ENCODE results near the genes SEMA3B, LSMEM2 and TUSC2.

GRCh38 chr3:49133310-49134152 lies 681 bp upstream of the LAMB2 start:
- RAMPAGE, long total RNA = no peak
- RRBS = 0% methylated on average over 2 of the region's 33 CpGs

DNA sequence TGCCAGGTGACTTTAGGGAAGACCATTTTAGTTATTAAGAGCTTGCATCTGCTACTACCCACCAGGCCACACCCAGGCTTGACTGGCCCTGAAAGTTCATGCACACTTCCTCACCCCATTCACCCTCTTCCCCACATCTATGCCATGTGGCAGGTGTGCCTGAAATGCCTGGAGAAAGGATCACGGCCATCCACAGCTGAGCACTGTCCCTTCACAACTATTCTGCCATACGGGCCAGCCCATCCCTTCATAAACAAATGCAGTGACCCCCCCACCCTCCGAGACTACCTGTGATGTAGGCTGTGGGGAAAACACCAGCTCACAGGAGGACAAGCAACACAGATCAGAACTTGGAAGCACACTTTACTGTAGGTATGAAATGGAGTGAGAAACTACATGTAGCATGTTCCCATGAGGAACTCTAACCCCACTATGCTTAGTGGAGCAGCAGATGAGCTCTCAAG lies 28.8 kb downstream of the USP4 start:
- RAMPAGE, long total RNA = no peak
- RRBS = no CpG with 5 or more reads among the region's 3 CpGs

DNA sequence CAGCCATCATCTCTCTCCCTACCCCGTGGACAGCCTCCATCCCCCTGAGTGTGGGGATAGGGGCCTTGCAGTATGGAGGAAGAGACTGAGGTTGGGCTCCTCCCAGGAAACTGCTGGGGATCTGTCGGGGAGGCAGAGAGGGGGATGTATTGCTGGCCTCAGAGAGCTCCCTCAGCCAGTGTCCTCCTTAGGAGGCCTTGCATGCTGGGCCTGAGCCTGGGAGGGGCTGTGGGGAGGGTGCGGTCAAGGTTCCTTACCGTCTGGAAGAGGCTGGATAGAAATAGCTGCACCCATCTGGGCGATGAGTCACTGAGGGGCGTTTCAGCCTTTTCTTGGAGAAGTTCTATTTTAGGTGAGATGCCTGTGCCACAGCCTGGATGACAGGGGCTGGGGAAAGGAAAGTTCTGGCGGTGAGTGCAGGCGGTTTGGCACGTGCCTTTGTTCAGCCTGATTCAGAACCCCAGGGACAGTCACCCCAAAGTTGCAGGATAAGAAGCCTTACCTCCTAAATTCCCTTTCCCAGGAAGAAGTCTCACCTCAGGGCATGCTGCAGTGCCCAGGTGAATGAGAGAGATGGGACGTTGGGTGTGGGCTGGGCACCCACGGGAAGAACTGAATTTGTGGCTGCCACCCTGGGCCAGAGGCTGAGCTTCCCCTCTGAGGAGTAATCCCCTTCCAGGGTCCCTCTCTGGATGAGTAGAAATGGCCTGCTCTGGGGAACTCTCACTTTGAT lies 35.7 kb upstream of the APEH start:
- RAMPAGE, long total RNA = no peak
- RRBS = no CpG with 5 or more reads among the region's 11 CpGs

- RAMPAGE, long total RNA = no peak
- RRBS = no CpG with 5 or more reads among the region's 18 CpGs
These were observed 1.2 kb downstream of the GMPPB start for GRCh38 chr3:49722365-49723188.

GRCh38 chr3:50124780-50125756 lies 30.1 kb upstream of the SEMA3F start:
- RAMPAGE, long total RNA = no peak
- RRBS = no CpG with 5 or more reads among the region's 21 CpGs

DNA sequence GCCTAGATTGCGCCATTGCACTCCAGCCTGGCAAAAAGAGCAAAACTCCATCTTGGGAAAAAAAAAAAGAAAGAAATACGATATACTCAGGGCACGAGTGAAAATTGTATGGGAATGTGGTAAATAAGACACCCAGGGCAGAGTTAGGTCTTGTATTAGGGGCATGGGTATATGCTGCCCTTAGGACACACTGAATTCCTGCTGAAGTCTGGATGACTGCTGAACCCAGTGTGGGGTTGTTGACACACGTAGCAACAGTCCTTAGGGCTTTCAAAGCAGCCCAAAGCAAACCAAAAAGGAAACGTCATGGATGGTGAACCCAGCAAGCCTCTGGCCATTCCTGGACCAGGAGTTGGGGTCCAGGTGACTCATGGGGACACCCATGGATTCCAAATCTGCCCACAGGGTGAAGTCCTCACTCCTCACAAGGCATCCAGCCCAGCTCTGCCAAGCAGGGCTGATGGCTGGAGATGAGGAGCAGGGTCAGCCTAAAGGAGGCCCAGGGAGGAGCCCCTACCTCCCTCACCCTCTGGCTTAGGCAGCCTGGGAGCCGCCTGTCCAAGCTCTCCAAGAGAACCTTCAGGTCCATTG lies 27.1 kb upstream of the SEMA3F start:
- RAMPAGE, long total RNA = no peak
- RRBS = no CpG with 5 or more reads among the region's 6 CpGs

GRCh38 chr3:50220978-50221674 lies 14.9 kb upstream of the GNAI2 start:
- RAMPAGE, long total RNA = no peak
- RRBS = no CpG with 5 or more reads among the region's 8 CpGs

DNA sequence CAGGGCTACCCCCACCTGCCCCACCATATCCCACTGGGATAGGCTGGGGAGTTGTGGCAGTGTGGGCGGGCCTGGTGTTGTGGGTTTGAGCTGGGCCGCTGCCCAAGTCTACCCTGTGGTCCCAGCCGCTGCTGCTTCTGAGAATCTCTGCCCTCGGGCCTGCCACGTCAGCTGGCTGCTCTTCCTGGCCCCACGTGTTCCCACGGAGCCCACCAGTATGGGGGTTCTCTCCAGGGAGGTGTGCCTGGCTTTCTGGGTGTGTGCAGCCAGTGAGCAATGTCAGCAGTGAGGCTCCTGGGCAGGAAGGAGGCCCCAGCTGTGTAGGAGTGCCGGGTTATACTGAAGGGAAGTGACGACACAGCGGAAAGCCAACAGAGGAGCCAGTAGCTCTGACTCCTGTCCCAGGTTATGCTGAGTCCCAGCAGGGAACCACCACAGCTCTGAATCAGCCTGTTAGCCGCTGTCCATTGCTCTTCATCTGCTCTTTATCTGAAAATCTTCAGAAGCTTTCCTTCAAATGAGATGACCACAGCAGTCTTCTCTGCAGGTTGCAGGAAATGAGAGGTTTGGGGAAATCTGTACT lies 10.6 kb downstream of the GNAI2 start:
- RAMPAGE, long total RNA = no peak
- RRBS = no CpG with 5 or more reads among the region's 11 CpGs

- RAMPAGE, long total RNA = no peak
- RRBS = no CpG with 5 or more reads among the region's 8 CpGs
These were observed 2.4 kb upstream of the SEMA3B start for GRCh38 chr3:50266436-50267122.

GRCh38 chr3:50268589-50269422 lies at the start of gene SEMA3B:
SEMA3B (plus strand) TSS chr3:50269147.
- RAMPAGE, long total RNA = no peak
- RRBS = no CpG with 5 or more reads among the region's 22 CpGs

- RAMPAGE, long total RNA = no peak
- RRBS = no CpG with 5 or more reads among the region's 2 CpGs
These were observed at the start of gene LSMEM2 for GRCh38 chr3:50278619-50279290. LSMEM2 (plus strand) TSS chr3:50279087.

GRCh38 chr3:50300295-50300978 lies 1.2 kb upstream of the HYAL3 start:
- RAMPAGE, long total RNA = no peak
- RRBS = no CpG with 5 or more reads among the region's 12 CpGs

- RAMPAGE, long total RNA = no peak
- RRBS = 1% methylated on average over 9 of the region's 70 CpGs
These were observed at the start of gene TUSC2 for GRCh38 chr3:50327869-50328935. TUSC2 (minus strand) TSS chr3:50328223.

DNA sequence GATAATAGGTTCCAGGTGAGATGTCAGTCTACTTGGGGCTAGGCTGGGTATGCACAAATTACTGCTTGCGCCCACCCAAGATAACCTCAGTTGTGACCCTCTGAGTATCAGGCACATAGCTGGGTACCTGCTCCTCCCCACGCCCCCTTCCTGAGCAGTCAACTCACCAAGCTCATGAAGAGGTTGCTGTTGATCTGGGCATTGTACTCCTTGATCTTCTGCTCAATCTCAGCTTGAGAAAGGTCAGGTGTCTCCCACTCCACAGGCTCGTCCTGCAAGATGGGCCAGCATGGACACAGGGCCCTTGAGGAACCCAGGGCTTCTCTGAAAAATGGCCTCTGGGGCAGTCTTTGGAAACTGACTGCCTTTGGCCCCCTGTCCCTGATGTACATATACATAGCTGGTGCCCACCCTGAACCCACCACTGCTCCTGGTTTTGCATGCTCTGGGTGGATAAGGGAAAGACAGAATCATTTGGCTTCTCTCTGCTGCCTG lies 3.9 kb upstream of the TUSC2 start:
- RAMPAGE, long total RNA = no peak
- RRBS = no CpG with 5 or more reads among the region's 3 CpGs

GRCh38 chr3:50449991-50451295 lies 53.0 kb downstream of the CACNA2D2 start:
- RAMPAGE, long total RNA = no peak
- RRBS = no CpG with 5 or more reads among the region's 37 CpGs

- RAMPAGE, long total RNA = no peak
- RRBS = no CpG with 5 or more reads among the region's 6 CpGs
These were observed 11.3 kb downstream of the HEMK1 start for GRCh38 chr3:50580653-50581052.

- RAMPAGE, long total RNA = no peak
- RRBS = 20% methylated on average over 2 of the region's 13 CpGs
These were observed 6.4 kb downstream of the CISH start for GRCh38 chr3:50604933-50605885.

- RAMPAGE, long total RNA = no peak
- RRBS = no CpG with 5 or more reads among the region's 5 CpGs
These were observed 9.1 kb downstream of the MAPKAPK3 start for GRCh38 chr3:50625956-50626590.

- RAMPAGE, long total RNA = no peak
- RRBS = no CpG with 5 or more reads among the region's 17 CpGs
These were observed 303.8 kb downstream of the DOCK3 start for GRCh38 chr3:50978517-50978931.

DNA sequence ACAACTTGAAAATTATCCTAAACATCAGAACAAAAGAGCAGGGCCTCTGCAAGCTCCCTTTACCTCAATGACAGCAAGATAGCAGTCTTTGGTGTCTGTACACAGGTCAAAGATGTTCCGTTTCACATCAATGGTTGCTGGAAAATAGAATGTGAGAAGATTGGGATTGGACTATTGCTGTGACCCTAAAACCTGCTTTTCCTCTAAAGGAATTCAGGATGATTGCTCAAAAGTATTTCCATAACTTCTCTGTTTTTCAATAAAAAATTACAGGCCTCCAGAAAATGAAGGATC lies 21.8 kb downstream of the RBM15B start:
- RAMPAGE, long total RNA = no peak
- RRBS = no CpG with 5 or more reads among the region's 1 CpG